ENCODE data around the gene RUBCNL.

DNA sequence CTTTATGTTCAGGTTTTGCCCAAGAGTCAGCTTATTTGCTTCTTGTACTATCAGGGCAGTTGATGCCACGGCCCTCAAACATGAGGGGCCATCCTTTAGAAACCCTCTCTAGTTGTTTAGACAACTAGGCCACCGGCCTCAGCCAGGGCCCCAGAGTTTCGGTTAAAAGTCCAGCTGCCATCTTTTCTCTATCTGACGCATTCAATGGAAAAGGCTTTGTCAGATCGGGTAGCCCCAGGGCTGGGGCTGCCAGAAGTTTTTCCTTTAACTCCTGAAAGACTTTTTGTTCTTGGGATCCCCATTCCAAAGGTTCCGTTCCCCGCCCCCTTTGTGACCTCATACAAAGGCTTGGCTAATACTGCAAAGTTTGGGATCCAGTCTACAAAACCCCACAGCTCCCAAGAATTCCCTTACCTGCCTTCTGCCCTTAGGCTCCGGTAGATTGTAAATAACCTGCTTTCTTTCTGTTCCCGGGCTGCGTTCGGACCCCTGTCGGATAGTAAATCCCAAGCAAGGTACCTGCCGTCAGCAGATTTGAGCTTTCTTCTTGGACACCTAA is 38.5 kb upstream of the TPT1 start:
- RRBS: no CpG with 5 or more reads among the region's 13 CpGs

- RRBS: no CpG with 5 or more reads among the region's 12 CpGs
Observed at GRCh38 chr13:45432884-45433966, 15.1 kb upstream of the SLC25A30 start.

DNA sequence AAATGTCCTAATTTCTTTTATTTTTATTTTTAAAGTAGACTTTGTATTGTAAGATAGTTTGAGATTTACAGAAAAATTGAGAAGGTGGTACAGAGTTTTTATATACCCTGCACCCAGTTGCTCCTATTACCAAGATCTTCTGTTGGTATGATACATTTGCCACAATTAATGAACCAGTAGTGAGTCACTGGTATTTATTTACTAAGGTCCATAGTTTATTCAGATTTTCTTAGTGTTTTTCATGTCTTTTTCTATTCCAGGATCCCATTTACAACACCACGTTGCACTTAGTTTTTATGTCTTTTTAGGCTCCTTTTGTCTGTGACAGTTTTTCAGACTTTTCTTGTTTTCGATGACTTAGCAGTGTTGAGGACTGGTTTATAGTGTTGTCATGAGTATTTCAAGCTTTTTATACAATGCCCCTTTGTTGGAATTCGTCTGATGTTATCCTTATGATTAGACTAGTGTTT is 35.8 kb downstream of the COG3 start:
- RRBS: no CpG with 5 or more reads among the region's 3 CpGs

DNA sequence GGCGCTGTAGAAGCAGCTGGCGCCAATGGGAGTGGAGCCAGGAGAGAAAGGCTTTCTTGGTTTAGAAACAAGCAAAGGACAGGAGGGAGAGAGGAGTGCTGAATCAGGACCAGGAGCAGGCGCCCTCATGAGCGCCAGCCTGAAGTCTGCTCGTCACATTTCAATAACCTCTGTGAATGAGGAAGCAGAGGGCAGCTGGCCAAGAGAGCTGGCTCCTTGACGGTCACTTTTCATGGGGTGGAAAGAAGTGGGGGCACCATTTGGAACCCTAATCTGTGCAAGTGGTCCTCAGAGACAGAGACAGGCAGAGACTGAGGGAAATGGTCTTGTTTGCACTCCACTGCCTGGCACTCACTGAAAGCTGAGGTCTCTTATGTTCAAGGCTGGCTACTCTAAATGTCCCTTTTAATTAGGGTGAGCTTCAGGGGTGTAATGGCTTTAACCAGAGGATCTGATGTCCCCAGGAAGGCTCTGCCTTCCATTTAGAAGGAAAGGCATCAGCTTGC is 3.5 kb downstream of the SIAH3 start:
- RRBS: no CpG with 5 or more reads among the region's 6 CpGs

DNA sequence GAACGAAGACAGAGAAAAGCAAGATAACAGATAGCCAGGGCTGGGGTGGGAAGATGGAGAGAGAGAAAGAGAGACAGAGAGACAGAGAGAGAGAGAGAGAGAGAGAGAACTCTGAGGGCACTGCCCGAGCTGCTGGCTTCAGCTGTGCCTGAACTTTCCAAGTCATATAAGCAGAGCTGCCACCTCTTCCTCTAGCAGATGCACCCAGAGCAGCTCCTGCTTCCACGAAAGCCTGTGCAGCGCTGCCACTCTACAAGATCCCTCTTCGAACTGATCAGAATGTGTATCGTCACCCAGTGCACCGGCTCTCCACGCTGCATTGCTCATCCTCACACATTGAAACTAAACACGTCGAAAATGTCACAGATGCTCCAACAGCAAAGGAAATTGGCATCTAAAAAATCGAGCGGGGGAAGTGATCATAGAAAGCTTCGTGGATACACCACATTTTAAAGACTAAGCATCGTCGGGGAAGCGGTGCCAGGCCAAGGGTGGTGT is 81.8 kb upstream of the SIAH3 start:
- RRBS: no CpG with 5 or more reads among the region's 16 CpGs

- RRBS: no CpG with 5 or more reads among the region's 20 CpGs
Observed at GRCh38 chr13:45985175-45985868, 67.2 kb downstream of the ZC3H13 start.

DNA sequence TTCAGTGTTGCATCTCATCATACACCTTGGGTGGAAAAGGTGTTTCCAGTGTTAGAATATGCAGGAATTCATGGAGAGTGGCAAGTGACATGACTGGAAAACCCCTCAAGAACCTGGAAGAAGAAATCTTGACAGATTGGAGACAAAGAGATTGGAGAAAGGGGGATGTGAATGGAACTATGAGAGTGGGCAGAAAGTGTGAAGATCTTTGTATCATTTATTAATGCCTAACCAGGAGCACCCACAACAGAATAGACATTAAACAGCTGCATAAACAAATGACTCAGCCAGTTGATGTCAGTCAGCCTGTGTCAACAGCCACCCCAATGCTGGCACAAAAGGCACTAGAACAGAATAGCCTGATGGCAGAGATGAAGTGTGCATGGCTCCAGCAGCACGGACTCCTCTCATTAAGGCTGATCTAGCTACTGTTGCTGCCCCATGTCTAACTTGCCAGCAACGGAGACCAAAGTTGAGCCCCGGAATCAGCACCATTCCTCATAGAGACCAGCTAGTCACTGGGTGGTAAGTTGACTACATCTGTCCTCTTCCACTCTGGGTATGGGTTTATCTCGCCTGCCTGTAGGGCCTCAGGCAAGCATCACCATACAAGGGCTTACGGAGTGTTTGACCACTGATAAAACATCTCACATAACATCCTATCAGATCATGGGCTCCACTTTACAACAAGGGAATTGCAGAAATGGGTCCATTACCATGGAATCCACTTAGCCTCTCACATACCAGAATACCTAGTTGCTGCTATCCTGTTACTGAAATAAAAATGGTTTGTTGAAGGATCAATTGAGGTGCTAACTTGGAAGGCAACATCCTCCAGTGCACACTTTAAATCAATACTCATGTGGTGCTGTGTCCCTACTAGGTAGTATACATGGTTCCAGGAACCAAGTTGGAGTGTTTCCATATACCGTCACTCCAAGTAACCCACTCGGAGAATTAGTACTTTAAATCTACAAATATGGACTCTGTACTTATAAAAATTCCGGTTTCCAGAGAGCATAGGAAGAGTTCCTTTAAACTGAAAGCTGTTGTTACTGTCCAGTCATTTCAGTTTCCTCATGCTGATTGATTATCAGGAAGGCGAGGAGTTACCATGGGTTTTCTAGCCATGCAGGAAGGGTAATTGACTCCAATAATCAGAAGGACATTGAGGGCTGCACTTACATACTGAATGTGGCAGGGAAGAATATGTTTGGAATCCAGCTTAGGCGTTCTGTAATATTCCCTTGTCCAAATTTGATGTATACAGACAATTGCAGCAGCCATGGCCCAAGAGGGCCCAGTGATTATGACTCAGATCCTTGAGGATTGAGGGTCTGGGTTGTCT is 7.5 kb downstream of the CPB2 start:
- RRBS: no CpG with 5 or more reads among the region's 10 CpGs

GRCh38 chr13:46124340-46125059 is 19.7 kb upstream of the CPB2 start:
- RRBS: no CpG with 5 or more reads among the region's 12 CpGs

DNA sequence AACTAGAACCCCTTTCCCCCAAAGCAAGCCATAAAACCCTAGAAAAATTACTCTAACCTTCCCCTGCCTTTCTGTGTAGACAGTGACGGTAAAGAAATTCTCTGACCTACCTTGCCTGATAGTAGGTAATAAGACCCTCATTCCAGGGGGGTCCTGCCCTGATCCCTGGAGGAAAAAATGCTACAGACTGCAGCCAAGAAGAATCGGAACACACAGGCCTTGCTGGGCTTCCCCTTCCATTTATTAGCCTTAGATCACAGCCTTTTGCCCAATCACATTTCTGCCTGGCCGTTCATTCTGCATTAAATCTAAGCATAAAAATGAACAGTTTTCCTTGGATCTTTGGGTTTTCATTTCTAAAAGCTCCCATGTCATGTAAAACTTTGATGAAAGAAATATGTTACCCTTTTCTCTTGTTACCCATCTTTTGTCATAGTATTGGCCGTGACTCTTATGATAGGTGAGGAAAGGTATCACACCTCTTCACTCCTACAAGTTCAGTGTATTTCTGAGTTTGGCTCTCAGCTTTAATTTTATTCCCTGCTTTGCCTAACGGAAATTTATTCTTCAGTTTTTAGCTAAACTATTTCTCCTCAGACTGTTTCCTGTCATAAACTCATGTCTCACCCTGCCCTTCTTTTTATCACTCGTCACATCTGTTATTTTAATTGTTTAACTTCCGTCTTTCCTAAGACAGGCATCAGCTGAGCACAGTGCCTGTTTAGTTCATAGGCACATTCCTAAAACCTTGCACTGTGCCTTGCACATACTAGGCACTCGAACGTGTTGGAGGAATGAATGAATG is 20.4 kb upstream of the CPB2 start:
- RRBS: no CpG with 5 or more reads among the region's 9 CpGs

DNA sequence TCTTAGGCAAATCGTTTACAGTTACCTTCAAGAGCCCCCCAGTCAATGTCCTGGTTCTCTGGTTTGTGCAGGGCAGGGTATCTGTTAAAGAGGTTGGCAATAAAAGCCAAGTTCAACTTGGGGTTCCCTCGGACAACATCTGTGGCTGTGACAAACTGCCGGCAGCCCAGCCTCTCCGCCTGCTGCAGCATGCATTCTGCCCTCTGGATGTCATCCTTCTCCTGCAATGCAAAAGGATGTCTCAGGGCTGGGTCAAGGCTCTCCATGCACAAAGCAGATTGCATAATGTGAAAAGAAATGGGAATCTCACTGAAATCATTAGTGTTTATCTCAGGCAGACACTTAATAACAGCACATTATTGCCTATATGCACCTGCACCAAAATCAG is 35.1 kb downstream of the LCP1 start:
- RRBS: no CpG with 5 or more reads among the region's 4 CpGs

- RRBS: no CpG with 5 or more reads among the region's 5 CpGs
Observed at GRCh38 chr13:46149143-46149857, 32.7 kb downstream of the LCP1 start.

- RRBS: no CpG with 5 or more reads among the region's 3 CpGs
Observed at GRCh38 chr13:46150059-46150724, 31.8 kb downstream of the LCP1 start.

DNA sequence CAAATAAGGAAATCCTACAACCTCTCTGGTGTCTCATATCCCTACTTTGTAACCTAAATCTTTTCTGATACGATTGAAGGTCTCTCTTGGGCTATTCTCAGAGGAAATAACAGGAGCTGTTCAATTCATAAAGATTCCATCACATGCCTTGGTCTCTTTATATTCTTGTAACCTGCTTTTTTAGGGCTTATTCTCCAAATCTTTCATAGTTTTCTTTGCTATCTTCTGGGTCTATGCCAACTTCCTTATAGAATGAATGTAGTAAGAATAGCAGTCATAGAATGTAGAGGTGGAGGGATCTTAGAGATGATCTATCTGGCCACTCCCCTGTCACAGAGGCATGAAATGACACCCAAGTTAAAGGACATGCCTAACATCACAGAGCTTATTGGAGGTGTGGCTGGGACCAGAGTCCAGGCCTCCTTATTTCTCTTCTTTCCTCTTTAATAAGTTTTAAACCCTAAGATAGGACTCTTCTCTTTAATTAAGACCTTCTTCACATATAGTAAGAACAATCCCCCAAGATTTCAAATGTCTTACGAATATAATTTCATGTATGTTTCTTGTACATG is 13.2 kb downstream of the LCP1 start:
- RRBS: no CpG with 5 or more reads among the region's 2 CpGs

DNA sequence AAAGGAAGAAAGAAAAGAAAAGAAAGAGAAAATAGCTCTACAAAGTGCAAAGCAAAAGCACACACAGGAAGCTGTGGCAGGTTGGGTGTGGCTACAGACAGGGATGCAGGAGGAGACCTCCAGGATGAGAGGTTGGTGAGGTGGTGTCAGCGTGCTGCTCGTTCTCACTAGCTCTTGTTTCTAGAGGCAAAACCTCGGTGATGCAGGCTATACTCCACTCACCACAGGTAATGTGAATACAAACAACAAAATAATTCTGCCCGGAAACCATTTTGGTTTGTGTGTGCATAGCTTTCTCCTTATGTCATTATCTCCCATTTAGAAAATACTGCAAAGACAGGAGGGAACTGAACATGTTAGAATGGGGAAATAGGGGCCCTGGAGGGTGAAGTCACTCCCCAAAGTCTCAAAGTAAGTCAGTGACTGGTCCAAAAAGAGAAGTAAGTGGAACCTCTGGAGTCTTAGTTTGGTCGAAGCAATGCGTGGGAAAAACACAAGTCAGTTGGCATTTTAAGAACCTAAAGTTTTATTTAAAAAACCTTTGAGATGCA is 9.4 kb downstream of the LCP1 start:
- RRBS: no CpG with 5 or more reads among the region's 6 CpGs

GRCh38 chr13:46386213-46386971 is 660 bp downstream of the RUBCNL start:
- RRBS: 5% methylated on average over 6 of the region's 37 CpGs

GRCh38 chr13:46386972-46387939 is at the start of gene RUBCNL:
RUBCNL (minus strand) TSS chr13:46387252.
- RRBS: 1% methylated on average over 9 of the region's 77 CpGs

- RRBS: no CpG with 5 or more reads among the region's 1 CpG
Observed at GRCh38 chr13:46667911-46668265, 114.9 kb downstream of the LRCH1 start.

- RRBS: no CpG with 5 or more reads among the region's 5 CpGs
Observed at GRCh38 chr13:46726787-46727153, 70.2 kb downstream of the ESD start.

DNA sequence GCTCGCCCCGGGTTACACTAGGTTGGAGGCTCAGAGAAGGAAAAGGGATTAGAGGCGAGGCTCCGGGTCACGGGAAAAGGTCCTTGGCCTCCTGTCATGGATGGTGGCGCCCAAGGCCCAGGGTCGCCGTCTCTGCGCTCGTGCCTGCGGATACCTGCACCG is 229 bp downstream of the ESD start:
- RRBS: 0% methylated on average over 1 of the region's 12 CpGs